ENCODE measurements around a stretch of chr6.

DNA sequence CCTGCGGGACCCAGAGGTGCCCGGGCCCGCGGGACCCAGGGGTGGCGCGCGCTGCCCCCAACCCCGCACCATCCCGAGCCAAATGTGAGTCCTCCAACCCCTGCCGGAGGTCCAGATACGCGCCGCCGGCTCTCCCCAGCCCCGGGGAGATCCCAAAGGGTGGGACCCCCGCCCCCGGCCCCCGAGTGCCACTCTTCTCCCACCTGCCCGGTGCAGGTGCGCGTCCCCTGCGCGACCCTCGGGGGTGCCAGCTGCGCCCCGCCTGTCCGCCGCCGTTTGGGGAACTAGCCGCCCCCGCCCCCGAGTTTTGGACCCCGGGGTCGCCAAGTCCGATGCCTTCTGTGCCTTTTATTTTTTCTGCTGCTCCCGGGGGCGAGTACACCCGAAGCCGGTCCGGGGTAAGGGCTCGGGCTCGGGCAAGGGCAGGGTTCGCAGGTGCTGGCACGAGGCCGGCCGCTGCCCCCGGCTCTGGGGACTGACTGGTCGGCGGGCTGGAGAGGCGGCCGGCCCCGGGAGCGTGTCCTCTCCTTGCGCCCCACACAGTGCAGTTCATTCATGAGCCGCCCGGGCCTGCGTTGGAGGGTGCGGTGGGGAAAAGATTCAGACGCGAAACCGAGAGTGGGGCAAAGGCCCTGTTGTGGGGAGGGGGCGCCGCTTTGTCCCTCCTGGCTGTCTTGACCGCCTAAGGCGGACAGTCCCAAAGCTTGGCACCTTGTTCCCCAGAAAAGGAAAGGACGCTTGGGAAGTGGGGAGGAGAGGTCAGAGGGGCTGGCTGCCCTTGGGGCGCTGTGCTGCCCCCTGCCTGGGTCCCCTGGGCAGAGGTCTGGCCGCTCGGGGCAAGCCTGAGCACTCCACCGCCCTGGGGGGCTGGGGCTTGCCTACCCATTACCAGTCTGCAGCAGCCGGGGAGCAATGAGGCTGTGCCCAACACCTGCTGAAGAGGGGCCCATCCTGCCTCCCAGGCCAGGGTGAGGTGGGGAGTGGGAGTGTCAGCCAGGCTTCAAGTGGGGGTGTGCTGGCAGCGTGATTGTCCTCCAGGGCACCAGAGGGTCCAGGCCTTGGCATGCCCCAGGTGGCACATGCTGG is 772 bp downstream of the TMEM63B start:
- PRO-cap = no peak
- RAMPAGE, long total RNA = no peak

GRCh38 chr6:44130096-44130449 is 2.7 kb downstream of the TMEM63B start:
- PRO-cap = no peak
- RAMPAGE, long total RNA = no peak

GRCh38 chr6:44166419-44167296 is 8.0 kb downstream of the CAPN11 start:
- PRO-cap = no peak
- RAMPAGE, long total RNA = no peak

GRCh38 chr6:44200691-44201630 is 15.8 kb upstream of the MYMX start:
- PRO-cap = no peak
- RAMPAGE, long total RNA = no peak

GRCh38 chr6:44262873-44263912 is 2.2 kb downstream of the NFKBIE start:
- PRO-cap = no peak
- RAMPAGE, long total RNA = no peak

- PRO-cap = no peak
- RAMPAGE, long total RNA = no peak
These were observed 913 bp upstream of the CDC5L start for GRCh38 chr6:44386313-44387273.

- PRO-cap = no peak
- RAMPAGE, long total RNA = no peak
These were observed 69.2 kb downstream of the CDC5L start for GRCh38 chr6:44456579-44457202.

DNA sequence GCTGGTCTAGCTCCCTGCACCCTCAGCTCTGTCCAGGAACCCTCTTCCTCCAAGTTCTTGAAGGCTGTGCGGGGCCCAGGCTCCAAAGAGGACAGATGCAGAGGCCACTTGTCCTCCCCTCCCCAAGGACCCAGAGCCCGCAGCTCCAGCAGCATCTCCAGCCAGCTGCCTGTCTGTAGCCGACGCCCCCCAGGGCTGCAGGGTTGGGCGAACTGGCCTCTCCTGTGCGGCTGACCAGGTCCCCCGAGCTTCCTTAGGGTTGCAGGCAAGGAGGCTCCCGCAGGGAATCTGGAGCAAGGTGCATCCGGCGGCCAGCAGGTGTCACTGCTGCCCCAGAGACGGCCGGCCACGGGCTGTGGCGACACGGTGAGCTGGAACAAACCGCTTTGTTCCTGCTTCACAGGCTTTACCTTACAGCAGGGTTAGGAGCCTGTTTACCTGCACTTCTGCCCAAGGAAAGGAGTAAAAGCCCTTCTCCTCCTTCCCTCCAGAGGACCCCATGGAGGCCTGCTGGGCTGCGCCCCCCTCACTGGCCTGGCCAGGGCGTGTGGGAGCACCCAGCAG is 88.1 kb downstream of the CDC5L start:
- PRO-cap = no peak
- RAMPAGE, long total RNA = no peak

DNA sequence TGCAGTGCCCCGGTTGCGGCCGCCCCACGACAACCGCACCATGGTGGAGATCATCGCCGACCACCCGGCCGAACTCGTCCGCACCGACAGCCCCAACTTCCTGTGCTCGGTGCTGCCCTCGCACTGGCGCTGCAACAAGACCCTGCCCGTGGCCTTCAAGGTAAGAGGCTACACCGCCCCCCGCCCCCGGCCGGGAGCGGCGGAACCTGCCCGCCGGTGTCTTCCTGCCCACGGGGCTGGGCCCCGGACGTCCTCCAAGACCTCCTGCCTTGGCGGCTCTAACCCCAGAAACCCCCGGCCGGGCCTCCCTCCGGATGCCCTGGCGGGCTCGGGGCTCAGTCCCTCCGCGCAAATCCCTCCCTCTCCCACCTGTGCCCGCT is 45.1 kb upstream of the SUPT3H start:
- PRO-cap = no peak
- RAMPAGE, long total RNA = no peak

DNA sequence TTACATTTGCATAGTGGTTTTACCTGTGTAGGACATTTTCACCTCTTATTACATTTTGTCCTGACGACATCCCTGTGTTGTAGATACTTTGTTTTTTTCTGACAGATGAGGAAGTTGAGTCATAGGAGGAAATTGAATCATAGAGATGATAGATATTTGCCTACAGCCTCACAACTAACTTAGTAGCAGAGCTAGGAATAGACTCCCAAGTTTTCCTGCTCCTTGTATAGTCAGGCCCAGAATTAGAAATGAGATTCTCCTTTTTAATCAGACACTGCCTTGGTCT is 100.5 kb upstream of the SUPT3H start:
- PRO-cap = no peak
- RAMPAGE, long total RNA = no peak

DNA sequence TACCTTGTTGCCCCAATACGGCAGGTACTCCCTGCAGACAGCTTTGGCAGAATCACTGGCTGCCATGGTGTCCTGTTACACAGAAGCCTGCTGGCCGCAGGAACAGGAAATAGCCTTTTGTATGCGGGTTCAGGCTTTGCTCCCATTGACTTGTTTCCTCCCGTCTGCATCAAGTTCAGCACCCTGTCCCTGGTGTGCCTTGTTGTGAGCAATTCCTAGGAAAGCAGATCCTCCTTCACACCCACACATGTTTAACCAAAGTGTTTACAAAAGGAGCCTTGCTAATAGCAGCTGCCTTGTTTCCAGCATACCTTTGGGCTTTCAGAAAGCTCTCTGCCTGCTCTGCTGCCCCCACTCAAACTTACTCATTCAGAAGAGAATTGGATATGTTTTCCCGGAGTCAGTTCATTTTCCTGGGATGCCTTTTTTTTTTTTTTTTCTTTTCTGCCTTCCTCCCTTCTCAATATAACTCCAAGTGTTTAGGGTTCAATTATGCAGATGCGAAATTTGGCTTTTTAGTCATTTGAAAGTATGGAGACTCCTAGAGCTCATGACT is 127.3 kb upstream of the SUPT3H start:
- PRO-cap = no peak
- RAMPAGE, long total RNA = no peak

DNA sequence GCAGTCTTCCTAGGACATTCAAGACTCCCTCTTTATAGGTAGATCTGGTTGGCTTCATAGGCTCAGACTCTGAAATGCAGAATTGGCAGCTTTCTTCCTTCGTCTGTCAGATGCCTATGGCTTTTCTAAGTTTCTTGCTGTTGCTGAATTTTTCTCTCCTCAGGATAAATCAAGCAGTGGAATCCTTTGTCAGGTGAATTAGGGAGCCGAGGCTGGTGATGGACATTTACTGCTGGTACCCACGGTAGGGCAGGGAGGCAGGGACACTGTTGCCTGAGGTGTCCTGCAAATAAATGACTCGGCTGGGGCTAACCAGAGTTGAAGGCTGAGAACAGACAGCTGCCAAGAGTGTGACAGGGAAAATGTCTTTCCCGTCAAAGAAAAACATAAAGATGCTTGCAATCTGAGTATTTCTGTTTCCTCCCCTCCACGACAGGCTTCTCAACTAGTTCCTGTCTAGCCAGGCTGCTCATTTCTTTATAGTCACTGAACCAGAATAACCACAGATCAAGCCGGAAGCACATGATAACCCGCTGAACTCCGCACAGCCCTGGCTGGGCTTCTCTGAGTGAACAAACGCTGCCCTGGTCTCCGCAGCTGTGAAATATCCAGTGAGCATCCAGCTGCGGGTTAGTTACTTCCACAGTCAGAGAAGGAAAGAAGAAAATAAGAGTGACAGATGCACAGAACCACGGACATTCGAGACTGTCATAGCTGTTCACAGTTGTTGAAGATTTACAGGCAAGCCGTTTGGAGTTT is 299.6 kb upstream of the SUPT3H start:
- PRO-cap = bidirectional peak, plus-strand start at position 545 of the sequence, minus-strand start at position 447 of the sequence
- RAMPAGE, long total RNA = no peak

DNA sequence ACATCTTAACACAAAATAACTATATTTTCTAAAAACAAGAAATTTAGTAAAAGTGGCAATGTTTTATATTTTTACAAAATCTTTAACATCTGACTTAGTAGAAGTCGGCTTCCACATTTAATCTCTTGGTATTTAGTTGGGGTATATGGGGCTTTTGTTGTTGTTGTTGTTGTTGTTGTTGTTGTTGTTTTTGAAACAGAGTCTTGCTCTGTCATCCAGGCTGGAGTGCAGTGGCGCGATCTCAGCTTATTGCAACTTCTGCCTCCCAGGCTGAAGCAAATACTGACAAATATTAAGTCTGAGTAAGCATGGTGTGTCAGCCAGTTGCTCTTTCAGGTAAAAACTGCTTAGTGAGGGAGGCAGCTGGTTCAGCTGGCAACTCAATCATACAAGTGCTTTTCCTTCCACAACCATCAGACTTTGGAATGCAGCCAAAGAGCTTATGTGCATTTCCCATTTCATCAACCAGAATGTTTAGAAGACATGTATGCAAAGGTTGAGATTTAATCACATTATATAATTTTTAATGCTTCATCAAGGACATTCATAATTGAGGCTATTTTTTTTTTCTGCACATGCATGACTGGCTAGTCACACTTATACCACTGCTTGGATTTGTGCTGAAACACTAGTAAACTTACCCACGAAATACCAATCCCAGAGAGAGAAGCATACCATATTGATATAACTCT is 56.1 kb downstream of the CLIC5 start:
- PRO-cap = no peak
- RAMPAGE, long total RNA = no peak

DNA sequence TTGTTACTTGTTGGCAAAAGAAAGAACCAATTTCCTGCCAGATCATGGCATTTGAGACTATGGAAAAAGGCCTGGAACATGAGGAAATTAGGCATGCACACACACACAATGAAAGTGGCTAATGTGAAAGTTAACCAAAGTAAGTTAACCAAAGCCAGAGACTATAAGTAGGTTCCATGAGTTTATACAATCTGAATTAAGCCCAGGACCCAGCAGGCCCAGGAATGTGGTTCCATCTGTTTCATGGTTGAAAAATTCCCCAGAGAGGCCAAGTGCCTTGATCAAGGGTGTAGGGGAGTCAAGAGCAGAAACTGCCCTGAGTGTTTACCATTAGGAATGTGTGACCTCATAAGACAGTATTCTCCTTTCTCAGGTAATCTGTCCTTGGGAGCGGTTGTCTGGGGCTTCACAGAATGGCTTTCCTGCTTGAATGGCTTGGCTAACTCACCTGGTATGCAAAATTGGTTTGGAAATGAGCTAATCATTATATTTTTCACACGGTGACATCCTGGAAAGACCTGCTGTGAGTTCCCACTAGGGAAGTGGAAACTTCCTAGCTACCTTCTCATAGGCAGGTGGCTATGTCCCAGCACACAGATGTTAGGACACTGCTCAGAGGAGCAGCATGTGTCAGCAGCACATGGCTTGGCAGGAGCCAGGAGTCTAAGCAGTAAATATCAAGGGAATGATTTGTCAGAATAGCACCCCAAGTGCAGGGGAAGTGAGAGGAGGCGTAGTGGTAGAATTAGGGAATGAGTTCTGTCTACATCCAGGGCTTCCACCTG is 17.8 kb downstream of the CLIC5 start:
- PRO-cap = no peak
- RAMPAGE, long total RNA = no peak

- PRO-cap = no peak
- RAMPAGE, long total RNA = no peak
These were observed 2.8 kb downstream of the CLIC5 start for GRCh38 chr6:46012833-46013337.

DNA sequence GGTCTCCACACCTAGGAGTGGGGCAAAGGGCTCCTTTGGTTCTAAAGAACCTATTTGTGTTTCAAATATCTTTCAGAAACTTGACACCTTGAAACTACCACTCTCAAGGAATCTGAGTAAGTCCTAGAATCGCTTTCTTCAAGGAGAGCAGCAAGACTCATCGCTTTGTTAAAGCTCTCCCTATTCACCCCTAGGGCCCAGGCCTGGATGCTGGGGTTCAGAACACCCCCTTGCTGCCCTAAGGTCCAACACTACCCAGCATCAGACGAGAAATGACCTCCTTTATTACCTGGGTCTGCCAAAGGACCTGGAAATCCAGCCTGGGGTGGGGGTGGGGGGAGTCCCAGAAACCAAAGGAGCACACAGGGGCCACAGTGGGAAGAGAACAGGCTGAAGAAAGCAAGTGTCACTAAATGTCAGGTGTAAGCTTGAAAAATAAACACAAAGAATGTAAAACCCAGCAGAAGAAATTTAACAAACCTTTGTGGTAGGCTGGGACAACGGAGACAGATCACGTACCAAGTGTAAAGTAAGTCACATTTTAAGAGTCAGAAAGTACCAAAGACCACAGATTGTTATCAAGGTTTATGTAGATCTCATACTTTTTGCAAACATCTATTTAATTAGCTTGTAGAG is 1.8 kb downstream of the CLIC5 start:
- PRO-cap = no peak
- RAMPAGE, long total RNA = no peak

DNA sequence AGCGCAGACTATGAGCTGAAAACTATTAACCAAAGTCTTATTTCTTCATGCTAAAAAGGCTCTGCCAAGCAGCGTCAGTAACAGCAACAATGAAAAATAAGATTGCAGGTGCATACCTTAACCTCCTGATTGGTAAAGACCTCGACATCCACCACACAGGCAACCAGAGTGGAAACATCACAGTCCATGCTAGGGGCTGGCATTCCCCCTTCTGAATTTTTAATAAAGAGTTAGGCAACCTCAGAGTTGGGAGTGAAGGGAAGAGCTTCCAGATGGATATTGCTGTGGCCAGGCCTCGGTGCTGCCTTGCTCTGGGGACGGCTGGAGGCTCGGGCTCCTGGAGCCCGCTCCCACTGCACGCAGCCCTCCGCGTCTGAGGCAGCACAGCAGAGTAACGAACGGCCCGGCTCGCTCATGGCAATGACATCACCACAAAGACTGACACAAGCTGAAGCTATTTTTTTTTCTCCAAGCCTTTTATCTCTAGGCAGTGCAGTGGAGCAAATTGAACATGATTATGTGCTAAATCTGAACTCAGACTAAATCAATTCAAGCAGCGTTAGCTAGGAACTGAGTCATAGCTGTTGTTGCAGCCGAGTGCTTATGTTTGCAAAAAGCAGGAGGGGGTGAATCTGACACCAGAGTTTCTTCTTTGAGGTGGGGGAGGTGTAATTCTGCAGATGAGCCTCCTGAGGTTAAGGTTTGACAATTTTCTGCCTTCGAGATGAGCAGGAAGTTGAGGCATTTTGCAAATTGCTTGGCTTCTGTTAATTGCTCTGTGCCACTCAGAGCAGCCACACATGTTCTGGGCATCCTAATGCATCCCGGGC is 154.7 kb upstream of the ENPP5 start:
- PRO-cap = no peak
- RAMPAGE, long total RNA = start-site peak on the minus strand centred at position 349 of the sequence, 73 bp wide, 9 and 17 reads in 2 replicates

DNA sequence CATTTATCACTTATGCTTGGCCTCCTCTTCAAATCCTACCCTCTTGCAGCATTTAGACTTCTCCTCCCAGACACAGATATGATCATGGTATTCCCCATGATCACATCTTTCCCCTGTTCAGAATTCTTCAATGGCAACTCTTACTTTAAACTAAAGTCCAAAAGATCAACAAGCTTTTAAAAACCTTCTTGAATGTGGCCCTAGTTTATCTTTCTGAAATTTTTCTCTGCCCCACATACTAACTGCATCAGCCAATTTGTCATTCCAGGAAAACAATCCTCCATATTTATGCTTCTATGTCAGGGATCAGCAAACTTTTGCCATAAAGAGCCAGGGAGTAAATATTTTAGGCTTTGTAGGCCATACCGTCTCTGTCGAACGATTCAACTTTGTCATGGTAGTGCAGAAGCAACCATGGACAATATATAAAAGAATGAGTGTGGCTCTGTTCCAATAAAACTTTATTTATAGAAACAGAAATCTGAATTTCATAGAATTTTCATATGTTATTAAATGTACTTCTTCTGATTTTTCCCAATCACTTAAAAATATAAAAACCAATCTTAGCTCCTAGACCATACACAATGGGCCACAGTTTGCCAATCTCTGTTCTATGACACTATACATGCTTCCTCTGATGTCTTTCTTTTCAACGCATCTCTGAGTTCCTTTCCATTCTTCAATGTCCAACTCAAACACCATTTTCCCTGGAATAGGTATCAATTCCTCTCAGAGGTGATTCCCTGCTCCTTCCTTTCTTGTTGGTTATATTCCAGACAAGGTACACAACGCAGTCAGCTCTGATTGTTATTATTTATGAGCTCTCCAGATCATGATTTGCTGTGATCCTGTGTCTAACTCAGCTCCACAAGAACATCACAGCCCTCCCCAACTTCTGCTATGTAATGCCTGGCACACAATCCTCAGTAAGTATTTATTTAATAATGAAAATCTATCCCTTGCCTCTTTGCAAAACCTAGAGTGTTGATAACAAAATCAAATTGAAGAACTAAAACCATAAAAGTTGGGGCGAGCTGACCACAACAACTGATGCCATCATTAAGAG is 115.6 kb downstream of the RCAN2 start:
- PRO-cap = no peak
- RAMPAGE, long total RNA = no peak

DNA sequence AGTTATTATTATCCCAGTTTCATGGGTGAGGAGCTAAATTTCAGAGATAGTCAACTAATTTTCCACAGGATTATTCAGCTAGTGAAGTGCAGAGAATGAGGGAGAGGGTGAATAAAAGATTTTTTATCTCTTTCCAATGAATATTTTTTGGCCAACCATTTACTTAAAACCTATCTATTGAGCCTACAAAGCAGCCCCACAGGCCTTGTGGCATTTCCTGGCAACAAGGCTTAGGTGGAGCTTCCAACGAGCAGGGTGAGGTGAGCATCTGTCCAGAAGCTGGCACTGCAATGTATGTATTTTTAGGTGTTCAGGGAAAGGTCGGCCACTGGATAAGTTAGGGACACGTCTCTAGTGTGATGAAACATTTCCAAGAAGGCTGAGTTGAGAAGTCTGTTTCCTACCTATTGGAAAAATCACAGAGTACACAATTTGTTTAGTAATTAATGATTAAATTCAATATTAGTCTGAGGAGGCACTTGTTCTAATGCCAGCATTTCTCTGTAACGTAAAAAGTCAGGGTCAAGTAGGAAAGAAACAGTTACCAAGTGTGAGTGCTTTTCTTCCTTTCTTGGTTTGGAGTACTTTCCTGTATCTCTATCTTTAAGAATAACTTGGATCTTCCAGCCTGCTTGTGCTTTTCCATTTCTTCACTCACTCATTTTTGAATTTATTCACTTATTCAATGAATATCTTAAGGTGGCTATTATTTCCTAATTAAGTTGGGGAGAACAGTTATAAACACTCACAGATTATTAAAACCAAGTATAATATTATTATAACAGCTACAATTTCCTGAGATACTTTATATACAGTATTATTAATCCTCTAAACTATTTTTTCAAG is 17.9 kb upstream of the RCAN2 start:
- PRO-cap = no peak
- RAMPAGE, long total RNA = no peak

- PRO-cap = no peak
- RAMPAGE, long total RNA = no peak
These were observed 22.3 kb upstream of the RCAN2 start for GRCh38 chr6:46513533-46513947.